LHCN-M2 (cell line): ENCODE measurements around the gene BBS10.

- RAMPAGE, long total RNA: no peak
Observed at GRCh38 chr12:75478281-75478493, 2.4 kb upstream of the GLIPR1 start.

DNA sequence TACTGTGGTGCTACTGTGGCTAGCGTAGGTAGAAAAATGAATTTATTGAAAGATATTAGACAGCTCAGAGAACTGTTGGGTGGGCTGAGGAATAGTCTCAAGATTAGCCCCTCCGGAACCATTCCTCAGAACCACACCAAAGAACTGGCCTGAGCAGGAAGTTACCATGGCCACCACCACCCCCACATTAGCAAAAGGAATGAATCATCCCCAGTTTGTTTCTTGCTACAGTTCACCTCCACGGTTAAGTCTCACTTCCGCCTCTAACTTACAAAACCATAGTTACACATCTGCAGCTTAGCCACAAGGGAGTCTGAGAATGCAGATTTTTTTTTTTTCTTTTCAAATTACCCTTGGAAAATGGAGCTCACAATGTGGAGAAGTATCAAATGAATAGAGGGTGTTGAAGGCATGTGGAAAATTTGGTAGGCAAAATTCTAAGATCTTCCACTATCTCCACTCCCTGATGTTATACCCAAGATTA lies 129.6 kb upstream of the KRR1 start:
- RAMPAGE, long total RNA: no peak

- RAMPAGE, long total RNA: no peak
Observed at GRCh38 chr12:75784520-75784974, 273.1 kb upstream of the KRR1 start.

DNA sequence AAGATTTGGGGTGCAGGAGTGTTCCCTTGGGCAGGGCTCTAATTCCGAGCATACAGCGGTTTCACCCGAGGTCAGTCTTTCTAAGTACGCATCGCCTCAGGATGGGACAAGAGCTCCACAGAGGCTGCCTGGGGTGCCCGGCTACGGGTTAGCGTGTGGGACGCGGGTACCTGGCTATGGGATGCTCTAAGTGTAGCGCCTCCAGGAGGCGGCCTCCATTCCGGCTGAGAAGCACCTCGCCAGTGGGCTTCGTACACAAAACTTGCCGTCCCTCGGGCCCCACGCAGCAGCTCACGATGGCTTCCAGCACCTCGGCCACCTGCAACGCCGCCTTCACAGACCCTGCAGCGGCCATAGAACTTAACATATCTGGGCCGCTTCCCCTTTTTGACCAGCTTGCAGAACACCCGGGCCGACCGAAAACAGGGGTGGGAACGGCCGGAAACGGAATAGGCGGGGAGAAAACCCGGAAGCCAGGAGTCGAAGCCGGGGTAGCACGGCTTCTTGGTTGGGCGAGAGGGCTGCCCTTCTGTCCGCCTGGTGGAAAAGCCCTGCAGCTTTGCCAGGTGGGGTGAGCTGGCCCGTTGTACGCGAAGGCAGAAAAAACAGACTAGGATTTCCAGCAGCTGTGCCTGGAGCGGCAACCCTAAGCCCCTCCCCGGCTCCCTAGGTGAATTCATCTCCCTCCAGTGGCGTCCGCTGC lies at the start of gene BBS10:
TSS of gene BBS10 (minus strand) at position 424 of the 703 bp plus-strand sequence.
- RAMPAGE, long total RNA: start-site peak on the minus strand centred at position 414 of the sequence, 86 bp wide, 18 reads

DNA sequence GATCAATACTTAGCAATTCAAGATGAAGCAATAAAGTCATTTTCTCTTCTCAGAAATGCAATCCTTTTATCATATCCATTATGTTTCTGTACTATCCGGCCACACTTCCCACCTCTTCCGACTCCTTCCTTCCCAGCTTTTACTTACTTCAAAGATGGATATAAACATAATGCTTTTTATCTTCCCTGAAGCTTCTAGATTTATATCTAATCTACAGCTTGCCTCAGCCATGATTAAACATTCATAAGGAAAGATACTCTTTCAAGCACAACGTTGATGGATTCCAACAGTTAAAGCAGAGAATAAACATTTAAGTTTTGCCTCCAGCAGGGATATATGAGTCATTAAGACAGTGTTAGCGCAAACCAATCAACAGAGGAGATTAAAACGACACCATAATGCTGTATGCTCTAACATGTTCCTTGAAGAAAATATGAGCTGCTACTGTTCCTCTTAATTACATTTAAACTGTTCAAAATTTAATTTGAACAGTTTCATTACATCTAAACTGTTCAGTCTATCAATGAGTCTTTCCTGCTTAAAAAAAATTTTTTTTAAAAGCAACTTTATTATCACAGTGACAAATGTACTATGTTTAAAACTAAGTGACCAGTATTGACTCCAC lies 74.9 kb upstream of the BBS10 start:
- RAMPAGE, long total RNA: no peak

DNA sequence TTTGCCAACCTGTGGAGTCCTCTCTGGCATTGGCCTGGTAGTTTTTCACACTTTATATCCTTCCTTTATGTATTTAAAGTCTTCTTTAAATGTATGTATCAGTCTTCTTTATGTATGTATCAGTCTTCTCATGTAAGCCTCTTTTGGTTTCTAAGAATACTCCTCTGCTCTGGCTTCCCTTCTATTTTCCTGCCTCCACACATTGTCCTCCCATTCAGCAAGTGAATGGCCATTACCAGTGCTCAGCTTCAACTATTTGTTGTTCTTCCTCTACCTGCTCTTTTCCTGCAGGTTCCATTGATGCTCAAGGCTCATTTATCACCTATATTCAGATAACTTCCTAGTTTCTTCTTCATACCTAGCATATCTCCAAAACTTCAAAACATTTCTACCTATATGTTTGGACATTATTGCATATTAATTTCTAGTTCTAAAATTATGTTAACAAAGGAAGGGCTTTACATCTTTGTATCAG lies 92.5 kb downstream of the OSBPL8 start:
- RAMPAGE, long total RNA: no peak

- RAMPAGE, long total RNA: no peak
Observed at GRCh38 chr12:76467566-76468340, 91.8 kb downstream of the OSBPL8 start.

DNA sequence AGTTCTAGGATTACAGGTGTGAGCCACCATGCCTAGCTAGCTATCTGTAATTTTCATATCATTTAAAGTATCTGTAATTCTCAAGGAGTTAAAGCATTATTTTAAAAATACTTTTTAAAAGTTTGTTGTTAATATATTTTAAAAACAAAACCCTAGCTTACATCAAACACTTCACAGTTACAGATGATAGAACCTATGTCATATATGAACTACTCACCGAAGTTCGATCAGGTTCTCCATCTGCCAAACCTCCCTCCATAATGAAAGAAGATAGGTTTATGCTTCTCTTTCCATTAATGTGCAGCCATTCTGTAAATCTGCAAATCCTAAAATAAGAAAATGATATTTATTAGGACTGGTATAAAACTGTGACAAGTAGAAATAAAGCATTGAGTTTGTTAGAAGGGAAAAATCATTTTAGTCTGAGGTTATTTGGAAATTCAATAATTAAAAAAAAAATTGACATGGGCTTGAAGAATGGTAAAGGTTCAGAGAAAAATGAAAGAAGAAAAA lies 72.2 kb downstream of the OSBPL8 start:
- RAMPAGE, long total RNA: no peak

DNA sequence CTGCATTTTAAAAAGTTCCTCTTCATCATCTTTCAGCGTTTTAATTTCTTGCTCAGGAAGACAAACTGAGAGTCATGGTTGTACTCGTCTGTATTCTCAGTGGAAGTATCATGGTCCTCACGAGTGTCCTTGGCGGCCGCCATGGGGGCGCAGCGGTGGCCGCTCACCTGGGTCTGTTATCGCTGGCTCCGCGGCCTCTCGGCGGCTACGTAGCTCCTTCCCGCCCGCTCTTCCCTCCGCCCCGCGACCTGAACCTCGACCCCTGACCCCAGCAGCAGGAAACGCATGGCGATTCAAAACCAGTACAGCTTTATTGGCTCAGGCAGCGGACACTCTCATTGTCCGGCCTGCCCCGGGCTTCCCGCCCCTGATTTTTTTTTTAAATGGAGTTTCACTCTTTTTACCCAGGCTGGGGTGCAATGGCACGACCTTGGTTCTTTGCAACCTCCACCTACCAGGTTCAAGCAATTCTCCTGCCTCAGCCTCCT lies 80.8 kb downstream of the E2F7 start:
- RAMPAGE, long total RNA: no peak

DNA sequence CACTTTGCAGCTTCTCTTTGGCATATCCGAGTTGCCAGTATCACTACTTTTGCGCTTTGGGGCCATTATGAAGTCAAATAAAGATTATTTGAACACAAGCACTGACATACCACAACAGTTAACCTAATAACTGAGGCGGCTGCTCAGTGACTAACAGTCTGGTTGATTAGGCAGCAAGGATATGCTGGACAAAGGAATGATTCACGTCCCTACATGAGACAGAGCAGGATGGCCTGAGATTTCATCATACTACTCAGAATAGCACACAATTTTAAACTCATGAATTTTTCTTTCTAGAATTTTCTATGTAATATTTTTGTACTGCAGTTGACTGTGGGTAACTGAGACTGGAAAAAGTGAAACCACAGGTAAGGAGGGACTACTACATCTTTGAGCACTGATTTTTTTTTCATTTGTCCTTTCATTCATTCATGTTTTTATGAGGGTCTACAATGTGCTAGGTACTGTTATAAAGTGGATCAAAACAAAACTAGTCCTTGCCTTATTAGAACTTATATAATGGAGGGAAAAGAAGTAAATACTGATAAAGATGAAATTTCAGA lies 57.0 kb upstream of the E2F7 start:
- RAMPAGE, long total RNA: no peak

- RAMPAGE, long total RNA: no peak
Observed at GRCh38 chr12:77178786-77179100, 113.4 kb upstream of the E2F7 start.

DNA sequence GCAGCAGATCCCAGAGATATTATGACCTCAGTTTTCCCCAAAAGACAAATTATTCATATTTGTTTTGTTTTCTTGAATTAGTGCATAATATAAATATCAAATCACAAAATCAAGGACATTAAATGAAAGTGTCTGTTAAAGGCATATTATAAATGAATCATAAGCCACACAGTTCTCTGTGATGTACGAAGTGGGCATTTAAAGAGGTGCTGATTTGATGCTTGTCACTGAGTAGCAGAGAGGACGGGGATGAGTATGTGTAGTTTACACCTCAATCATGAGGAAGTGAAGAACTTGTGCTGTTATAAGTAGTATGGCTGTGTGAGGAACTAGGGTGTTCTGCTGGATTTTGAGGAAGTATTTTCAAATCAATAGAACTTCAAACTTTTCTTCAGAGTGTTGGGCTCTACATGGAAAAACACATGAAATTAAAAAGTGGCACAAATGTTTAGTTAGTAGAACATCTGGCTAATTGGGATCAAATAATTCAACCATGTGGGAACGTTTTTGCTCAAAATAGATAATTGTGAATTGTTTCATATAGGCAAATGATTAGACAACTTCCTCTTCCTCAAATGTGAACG lies 168.3 kb downstream of the NAV3 start:
- RAMPAGE, long total RNA: no peak

DNA sequence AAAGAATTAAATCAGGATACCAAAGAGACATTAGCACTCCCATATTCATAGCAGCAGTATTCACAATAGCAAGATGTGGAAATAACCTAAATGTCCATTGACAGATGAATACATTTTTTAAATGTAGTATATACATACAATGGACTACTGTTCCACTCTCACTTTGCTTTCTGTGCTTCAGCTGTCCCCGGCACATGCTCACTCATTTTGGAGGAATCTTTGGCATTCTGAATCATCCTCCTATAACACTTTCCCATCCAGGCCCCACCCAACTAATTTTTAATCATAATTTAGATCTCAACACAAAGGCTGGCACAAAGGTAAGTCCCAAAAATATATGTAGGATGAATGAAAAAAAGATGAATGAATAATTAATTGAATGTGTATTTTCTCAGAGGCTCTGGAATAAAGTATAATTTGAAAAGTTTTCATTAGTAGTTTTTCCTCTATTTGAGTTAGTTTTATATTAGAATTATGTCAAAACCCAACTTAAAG lies 99.3 kb downstream of the SYT1 start:
- RAMPAGE, long total RNA: start-site peak on the plus strand centred at position 275 of the sequence, 17 bp wide, 15 reads

DNA sequence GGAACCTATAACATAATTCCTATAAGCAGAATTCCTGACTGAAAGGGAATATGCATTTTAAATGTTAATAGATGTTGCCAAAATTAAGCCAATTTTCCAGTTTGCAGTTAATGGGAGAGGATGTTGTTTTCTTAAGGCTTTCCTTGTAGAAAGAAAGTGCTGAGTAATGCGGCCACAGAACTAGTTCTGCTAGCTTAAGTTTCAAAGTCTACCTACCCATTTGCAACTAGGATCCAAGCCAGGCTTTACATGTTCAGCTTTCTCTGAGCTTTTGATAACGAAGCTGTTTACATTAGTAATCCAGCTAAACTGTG lies 275.1 kb downstream of the PAWR start:
- RAMPAGE, long total RNA: no peak

GRCh38 chr12:79795608-79795950 lies 104.8 kb upstream of the PAWR start:
- RAMPAGE, long total RNA: no peak

DNA sequence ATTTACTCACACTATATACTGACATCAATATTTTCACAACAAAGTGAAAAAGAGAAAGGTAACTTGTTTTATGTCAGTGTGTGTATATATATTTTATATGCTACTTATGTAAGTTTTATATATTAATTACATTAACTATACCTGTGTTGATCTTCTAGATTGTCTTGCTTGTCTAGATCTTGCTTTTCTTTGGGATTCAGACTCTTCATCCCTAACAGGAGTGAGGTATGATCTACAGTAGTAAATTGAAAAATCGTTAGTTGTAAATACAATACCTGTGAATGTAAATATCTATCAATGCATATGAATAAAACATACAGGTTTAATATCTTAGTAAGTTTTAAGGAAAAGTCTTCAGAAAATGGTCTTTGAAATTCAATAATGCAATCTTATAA lies 107.6 kb upstream of the PAWR start:
- RAMPAGE, long total RNA: no peak

- RAMPAGE, long total RNA: no peak
Observed at GRCh38 chr12:79809624-79809980, 118.8 kb upstream of the PAWR start.

DNA sequence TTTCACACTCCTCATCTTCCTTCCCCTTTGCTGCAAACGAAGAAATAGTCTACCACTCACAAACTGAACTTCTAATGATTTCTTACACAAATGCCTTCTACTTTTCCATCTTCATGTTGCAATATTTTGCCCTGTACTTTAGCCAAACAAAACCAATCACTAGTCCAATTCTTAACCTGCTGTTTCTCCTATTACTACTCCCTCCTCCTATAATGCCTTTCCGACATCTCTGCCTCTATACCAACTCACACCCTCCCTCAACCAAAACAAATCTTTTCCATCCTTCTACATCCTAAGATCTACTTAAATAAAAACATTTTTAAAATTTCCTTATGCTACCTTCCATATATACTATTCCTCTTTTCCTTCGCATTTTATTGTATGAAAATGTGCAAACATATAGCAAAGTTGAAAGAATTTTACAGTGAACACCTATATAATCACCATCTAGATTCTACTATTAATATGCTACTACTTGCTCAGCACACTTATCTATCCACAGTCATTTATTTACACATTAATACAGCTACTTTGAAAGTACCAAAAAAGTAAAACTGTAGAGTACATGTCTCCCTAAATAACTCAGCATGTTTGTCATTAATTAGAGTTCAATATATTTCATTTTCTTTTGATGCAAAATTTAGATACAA lies 36.2 kb downstream of the PPP1R12A start:
- RAMPAGE, long total RNA: no peak

GRCh38 chr12:80219308-80219903 lies 120.1 kb downstream of the OTOGL start:
- RAMPAGE, long total RNA: no peak

GRCh38 chr12:80704362-80704964 lies 3.0 kb upstream of the MYF6 start:
- RAMPAGE, long total RNA: no peak